ENCODE data around the genes MAP1LC3B and ZFPM1.

DNA sequence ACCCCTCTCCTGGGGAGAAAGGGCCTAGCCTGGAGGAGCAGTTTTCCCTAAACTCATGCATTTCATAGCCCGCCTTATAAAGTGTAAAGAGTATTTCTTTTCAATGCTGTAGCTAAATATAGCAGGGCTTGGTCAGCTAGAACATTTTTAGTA, 7.8 kb downstream of the FOXL1 start:
- CAGE, long polyA plus RNA = no peak
- RRBS = no CpG with 5 or more reads among the region's 1 CpG

DNA sequence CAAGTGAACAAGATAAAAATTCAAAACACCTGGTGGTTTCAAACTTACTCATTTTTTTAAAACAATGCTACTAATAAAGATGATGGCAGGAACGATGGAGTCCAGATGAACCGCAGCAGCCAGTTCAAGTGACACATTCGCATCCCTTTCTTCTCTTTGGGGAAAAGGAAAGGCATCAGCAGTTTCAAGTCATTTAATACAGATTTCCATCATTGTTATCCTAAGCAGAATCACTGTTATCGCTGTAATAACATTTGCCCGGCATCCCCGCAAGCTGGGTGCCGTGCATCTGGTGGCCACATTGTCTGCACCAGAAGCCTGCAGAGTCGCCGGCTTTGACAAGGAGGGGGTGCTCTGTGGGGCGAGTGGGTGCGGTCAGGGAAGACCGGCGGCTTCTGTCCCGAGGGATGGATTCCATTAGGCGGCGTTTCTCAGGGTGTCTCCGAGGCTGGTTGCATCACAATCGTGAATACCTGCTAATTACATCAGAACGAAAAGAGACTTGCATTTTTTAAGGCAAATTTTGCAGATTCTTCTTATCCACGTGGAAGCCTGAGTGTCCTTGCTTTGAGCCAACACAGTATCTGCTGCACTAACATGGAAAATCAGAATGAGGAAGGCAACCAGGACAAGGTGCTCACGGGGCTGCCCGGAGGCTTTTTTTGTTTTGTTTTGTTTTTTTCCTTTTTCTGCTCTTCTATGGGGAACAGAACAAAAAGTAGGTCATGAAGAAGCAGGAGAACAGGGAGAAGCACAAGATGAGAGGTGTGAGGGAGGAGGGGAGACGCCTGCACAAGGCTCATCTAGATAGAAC, 183.3 kb downstream of the FOXL1 start:
- CAGE, long polyA plus RNA = no peak
- RRBS = 23% methylated on average over 8 of the region's 23 CpGs

DNA sequence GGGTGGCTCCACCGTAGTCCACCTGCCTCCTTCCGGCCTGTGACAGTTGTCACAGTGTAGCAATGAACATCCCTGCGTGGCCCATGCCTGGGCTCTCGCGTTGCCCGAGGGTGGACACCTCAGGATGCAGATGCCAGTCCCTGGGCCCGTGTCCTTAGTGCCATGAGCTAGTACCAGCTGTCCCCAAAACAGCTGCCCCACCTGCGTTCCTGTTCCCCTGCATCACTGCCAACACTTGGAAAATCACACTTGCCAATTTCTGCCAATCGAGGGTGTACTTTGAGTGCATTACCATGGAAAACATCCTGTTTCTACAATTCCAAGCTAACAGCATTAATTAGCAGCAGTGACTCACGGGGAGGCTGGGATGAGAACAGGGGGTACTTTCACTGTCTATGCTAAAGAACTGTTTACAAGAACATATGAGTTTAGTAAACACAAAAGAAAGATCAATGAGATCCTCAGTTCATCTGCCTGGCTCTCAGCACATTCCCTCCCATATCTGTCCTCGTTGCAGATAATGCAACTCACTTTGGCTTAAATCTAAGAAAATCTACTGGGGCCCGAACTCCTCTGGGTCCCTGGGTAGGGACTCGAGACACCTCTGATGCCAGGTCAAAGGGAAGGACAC, 9.1 kb upstream of the C16orf95 start:
- CAGE, long polyA plus RNA = no peak
- RRBS = no CpG with 5 or more reads among the region's 13 CpGs

DNA sequence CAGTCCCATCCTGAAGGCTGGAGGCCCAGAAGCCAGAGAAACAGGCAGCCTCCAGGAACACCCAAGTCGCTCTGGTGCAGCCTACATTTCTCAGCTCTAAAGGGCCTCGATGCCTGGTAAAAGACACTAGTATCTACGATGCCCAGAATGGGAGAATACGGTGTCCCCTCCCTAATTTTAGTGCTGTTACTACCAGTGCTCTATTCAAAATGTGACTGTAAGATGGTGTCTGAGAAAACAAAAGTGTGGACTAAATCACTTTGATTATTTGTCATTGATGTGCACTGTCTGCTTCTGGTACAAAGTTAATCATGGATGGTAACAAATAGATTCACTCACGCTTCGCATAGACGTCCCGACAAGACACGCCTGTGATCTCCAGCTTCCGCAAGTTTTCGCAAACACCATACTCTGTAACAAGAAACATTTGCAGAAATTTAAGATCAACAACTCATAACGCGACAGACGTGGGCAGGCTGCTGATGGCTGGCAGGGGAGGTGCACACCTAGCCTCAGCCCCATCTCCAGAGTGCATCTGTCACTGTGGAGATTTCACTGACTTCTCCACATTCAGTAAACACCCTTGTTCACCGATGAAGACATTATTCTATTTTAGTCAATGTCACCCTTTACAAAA, 23.5 kb downstream of the FBXO31 start:
- CAGE, long polyA plus RNA = no peak
- RRBS = no CpG with 5 or more reads among the region's 15 CpGs

DNA sequence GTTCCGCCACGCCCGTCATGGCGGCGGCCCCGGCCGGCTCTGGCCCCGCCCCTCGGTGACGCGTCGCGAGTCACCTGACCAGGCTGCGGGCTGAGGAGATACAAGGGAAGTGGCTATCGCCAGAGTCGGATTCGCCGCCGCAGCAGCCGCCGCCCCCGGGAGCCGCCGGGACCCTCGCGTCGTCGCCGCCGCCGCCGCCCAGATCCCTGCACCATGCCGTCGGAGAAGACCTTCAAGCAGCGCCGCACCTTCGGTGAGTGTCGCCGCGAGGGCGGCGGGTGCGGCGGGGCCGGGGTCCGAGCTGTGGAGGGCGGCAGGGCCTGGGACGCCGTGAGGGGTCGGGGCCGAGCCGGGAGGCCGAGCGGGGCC, at the start of gene MAP1LC3B:
Gene MAP1LC3B, plus strand, starts transcription at position 122 of the 369 bp plus-strand sequence.
- CAGE, long polyA plus RNA = start-site peak on the plus strand centred at position 122 of the sequence, 41 bp wide, 663 and 580 reads in 2 replicates
- RRBS = 1% methylated on average over 14 of the region's 54 CpGs

DNA sequence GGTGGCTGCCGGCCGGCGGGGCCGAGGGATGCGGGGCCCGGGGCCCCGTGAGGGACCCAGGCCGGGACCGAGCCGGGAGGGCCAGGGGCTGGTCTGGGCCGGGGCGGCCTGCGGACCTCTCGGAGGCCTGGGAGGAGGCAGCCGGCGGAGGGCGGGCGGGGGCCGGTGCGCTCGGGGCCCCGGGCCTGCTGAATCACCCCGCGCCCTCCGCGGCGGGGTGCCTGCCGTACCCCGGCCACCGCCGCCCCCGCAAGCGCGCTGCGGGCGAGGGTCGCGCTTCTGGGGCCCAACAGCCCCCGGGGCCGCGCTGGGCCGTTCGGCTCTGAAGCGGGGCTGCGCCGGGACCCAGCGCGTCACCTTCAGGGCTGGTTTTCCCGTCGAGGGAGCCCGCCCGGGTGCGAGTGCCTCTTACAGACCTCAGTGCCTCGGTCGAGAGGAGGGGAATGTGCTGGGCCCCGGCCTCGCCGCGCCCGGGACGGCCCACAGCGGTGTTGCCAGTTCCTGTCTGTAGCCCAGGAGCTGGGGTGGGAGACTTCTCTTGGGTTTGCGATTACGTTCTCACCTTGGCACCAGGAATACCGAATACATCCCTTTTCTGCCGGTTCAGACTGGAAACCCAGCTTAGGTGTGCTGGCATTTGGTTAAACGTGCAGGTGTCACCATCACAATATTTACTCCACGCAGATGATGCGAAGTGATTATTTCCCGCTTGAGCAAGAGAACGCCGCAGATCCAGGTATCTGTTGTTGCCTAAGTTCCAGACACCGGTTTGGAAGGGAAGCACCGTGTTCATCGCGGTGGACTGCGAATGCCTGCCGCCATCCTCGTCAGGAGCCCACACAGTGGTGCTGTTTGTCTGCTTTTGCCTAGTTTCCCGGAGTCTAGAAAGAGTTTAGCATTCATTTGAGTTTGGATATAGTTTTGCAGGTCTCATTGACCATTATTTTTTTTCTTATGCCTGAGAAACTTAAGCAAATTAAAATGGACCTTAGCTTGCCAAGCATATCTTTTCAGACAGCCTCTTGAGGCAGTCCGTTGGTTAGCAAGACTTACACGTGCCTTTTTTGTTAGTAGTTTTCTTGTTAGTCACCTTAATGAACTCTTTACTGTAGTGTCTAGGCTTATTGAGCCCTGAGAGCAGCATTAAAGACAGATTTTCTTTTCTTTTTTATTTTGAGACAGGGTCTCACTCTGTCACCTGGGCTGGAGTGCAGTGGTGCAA, 859 bp downstream of the MAP1LC3B start:
- CAGE, long polyA plus RNA = no peak
- RRBS = 2% methylated on average over 45 of the region's 82 CpGs

DNA sequence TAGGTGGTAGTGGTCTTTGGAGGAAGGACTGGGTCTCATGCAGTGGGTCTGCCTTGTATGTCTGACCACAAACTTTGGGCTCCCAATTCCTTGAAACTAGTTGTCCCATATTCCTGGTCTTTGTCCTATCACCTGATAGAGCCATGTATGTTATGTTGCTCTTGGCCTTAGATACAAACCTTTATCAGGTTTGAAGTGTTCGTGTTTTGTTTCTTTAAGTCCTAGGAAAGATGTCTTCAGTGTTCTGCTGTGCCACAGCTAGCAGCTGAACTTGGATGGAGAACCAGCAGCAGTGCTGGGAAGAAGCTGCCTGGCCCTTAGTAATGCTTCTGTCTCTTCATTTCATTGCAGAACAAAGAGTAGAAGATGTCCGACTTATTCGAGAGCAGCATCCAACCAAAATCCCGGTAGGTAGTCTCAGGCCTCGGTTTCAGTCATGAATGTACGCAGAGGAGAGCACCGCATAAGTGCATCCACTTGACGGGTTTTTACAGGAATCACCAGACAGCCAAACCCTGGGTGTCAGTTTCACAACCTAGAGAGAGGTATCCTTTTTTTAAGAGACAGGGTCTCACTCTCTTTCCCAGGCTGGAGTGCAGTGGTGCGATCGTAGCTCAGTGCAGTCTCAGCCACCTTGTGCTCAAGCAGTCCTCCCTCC, 6.5 kb downstream of the MAP1LC3B start:
- CAGE, long polyA plus RNA = no peak
- RRBS = no CpG with 5 or more reads among the region's 10 CpGs

DNA sequence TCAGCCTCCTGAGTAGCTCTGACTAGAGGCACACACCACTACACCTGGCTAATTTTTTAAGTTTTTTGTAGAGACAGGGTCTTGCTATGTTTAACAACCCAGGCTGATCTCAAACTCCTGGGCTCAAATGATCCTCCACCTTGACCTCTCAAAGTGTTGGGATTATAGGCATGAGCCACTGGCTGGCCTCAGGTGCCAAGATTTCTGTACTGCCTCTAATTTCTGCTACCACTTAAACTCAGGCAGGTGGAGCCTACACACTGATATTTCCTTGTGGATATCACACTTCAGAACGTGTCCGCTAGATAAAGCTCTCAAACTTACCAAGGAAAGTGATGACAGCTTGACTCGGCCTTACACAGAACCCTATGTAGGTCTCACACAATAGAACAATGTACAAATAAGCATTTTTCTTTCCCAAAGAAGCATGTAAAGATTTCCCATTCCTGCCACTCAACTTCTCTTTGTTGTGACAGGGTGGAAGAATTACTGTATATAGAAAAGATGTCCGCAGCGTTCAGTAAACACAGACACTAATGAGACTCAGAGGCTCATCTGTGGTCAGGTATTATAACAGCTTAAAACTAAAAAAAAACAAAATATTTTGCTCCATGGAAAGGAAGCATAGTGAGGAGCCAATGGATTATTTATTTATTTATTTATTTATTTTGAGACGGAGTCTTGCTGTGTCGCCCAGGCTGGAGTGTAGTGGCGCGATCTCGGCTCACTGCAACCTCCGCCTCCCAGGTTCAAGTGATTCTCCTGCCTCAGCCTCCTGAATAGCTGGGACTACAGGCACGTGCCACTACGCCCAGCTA, 7.2 kb downstream of the MAP1LC3B start:
- CAGE, long polyA plus RNA = no peak
- RRBS = no CpG with 5 or more reads among the region's 13 CpGs

DNA sequence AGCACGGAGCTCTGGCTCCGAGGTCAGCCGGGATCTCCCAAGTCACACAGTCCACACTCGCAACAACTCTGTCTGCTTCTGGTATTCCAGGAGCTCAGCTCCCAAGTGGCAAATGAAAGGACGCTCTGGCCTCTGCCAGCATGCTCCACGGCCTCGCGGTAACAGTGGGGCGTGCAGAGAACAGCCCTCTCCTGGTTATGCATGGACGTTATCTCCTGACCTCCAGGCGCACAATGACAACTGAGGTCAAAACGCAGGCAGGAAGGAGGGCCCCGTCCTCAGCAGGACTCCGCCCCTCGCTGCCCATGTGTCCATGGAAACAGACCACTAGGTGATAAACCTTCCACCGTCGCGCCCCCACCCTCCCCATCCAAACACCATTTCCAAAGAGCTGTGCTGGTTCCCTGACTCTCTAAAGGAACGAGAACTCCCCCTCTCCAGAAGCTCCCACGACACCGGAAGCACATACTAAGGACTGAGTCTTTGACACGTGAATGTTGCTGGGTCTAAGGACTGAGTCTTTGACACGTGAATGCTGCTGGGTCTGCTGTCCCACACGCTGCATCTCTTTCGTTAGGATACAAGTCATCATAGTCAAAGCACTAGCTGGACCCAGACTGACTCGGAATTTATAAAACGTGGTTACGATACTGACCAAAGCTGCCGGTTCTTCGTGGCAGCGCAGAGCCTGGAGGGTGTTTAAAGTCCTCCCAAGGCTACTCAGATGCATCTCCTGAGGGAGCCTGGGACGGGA, 44.0 kb downstream of the KLHDC4 start:
- CAGE, long polyA plus RNA = no peak
- RRBS = 75% methylated on average over 3 of the region's 32 CpGs

DNA sequence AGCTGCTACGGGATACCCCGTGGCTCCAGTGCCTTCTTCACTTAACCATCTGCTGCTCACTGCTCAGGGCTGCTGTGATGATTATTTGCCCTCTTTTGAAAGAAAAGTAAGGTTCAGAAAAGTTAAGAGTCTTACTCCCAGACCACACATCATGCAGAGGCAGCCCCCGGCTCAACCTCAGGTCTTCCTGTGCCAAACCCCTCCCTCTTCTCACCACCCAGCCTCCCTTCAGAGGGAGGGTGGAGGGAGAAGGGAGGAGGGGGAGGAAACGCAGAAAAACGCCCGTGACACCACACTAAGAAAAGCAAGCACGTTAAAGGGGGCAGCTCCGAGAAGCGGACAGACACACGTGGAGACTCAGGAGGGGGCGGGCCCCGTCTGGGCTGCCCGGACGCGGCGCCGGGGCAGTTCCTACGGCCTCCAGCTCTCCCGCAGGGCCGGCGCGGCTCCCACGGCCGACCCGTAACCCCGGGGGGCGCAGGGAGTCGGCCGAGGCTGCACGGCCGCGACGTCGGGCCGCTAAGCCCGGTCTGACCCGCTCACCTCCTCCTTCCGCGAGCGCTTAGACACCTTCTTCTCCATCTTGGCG, 443 bp downstream of the KLHDC4 start:
- CAGE, long polyA plus RNA = no peak
- RRBS = 2% methylated on average over 11 of the region's 41 CpGs

GRCh38 chr16:87790476-87791175, 24.8 kb upstream of the KLHDC4 start:
- CAGE, long polyA plus RNA = no peak
- RRBS = no CpG with 5 or more reads among the region's 15 CpGs

GRCh38 chr16:87844394-87844772, 24.9 kb downstream of the SLC7A5 start:
- CAGE, long polyA plus RNA = no peak
- RRBS = no CpG with 5 or more reads among the region's 17 CpGs

DNA sequence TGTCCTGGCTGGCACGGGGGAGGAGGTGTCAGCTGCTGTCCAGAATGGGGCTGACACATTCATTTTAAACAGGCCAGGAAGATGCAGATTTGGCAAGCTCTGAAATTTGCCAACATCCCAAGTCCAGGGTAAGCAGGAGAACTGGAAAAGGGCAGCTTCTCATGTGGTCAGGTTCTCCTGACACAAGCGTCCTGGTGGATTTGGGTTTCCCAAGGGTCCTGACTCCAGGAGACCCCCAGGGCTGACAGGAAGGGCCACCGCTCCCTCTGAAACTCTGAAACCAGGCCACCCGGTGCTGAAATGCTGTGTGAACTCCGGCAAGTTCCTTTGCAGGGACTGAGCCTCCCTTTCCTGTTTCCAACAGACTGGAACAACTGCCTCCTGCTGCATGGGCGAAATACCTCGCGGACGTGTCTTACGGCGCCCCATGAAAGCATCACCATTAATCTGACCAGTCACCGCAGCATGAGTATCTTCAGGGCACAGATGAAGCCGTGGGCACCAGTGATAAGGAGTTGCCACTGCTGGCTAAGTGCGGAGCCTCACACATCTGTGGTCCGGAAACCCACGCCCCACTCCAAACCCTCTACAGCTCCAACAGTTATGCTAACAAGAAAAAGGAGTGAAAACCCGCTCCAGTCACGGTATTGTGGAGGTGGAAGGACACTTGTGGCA, 11.3 kb downstream of the SLC7A5 start:
- CAGE, long polyA plus RNA = no peak
- RRBS = no CpG with 5 or more reads among the region's 18 CpGs

GRCh38 chr16:88043999-88044635, 92.9 kb downstream of the BANP start:
- CAGE, long polyA plus RNA = no peak
- RRBS = no CpG with 5 or more reads among the region's 18 CpGs

- CAGE, long polyA plus RNA = no peak
- RRBS = 5% methylated on average over 8 of the region's 45 CpGs
Measured at GRCh38 chr16:88100615-88101517, 149.6 kb downstream of the BANP start.

DNA sequence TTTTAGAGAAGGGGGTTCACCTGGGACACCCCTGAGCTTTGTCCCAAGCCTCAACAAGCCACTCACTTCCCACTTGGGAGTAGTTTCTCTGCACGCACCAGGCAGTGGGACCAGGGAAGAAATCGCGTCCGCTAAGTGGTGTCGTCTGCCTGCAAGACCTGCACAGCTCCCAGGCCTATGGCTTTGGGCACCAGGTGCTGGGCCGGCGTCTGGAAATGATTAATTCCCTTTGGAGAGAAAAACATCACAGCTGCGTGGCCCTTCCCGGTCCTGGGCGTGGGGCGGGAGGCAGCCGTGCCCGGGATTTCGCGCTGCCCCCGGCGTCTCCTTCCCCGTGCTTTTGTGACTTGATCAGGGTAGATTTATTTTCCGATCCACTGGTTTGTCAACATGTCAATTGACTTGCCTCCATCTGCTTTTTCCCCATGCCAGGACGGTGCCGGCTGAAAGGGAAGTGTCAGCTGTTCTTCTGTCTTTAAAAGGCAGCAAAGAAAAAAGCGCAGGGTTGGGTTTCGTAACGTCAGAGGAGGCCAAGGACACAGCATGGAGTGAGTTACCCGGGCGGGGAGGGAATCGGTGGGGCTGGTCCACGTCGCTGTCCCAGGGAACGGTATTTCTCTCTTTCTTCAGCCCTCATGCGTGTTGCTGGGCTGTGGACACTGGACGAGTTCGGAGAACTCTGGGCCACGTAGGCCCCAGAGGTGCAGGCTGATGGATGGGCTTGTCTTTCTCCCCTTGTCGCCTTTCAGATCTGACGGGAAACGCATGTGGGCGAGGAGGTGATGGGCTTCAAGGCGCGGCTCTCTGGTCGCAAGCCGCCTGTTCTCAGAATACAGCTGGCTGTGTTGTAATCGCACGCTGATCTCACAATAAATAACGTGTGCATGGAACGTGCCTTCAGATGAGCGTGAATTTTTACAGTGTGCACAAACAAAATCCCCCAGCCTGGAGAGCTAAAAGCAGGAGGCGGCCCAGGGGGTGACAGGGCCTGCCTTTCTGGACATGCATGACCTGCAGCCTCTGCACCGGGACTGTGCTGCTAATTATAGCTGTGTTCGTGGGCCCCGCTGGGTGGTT, 188.1 kb upstream of the ZNF469 start:
- CAGE, long polyA plus RNA = no peak
- RRBS = 40% methylated on average over 1 of the region's 51 CpGs

DNA sequence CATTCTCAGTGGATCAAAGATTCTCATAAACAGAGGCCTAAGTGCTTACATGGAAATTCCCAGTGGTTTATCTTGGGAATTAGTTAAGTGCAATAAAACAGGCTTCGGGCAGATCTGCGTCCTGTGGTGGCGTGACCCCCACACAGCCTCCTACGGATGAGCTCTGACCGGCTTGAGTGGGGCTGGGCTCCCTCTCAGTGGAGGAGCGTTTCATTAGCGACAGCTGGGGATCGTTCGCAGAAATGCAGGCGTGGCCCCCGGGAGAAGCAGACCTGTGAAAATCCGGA, 120.1 kb upstream of the ZNF469 start:
- CAGE, long polyA plus RNA = no peak
- RRBS = 17% methylated on average over 2 of the region's 12 CpGs

GRCh38 chr16:88392947-88393596, 10.3 kb downstream of the ZNF469 start:
- CAGE, long polyA plus RNA = no peak
- RRBS = no CpG with 5 or more reads among the region's 34 CpGs

DNA sequence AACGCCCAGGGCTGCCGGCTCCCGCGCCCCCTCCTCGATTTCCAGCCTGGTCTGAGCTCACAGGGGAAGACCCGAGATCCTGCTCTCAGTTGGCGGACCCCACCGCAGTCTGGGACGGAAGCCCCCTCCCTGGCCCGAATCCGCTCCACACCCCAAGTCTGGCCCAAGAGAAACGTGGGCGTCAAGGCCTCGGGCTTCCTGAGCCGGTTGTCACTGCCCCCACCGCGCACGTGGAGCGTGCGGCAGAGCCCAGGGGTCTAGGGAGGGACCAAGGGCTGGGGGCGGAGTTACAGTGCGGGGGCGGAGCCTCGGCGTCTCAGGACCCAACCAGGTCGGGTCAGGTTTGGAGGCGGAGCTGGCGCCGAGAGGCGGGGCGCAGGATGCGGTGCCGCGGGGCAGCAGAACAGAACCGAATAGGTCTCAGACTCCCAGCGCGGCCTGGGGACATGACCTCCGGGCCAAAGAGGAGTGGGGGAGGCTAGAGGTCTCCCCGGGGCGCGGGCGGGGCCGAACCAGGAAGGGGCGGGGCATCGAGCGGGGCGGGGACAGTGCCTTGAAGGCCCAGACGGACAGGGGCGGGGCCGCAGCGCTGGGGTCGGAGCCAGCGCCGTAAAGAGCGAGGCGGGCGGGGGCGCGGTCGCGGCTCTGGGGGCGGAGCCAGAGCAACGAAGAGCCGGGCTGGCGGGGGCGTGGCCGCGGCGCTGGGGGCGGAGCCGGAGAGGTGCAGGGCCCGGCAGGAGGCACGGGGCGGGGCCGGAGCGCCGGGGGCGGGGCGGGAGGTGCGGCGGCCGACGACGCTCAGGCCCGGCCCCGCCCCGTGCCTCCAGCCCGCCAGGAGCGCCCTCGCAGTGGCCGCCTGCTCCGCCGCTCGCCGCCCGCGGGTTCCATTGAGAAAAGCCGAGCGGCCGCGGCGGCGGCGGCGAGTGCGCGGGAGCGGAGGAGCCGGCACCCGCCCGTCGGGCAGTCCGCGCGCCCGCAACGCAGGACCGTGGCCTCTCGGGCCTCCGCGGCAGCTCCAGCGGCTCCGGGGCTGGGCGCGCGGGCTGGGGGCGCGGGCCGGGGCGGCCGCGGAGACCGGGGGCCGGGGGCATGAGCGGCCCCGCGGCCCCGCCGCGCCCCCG, at the start of gene ZFPM1:
Gene ZFPM1, plus strand, starts transcription at position 826 of the 1,121 bp plus-strand sequence.
- CAGE, long polyA plus RNA = no peak
- RRBS = 2% methylated on average over 40 of the region's 141 CpGs

GRCh38 chr16:88454102-88454913, 1.2 kb downstream of the ZFPM1 start:
- CAGE, long polyA plus RNA = no peak
- RRBS = 8% methylated on average over 18 of the region's 53 CpGs

All from AG04450 (cell line).